H4 (cell line): ENCODE measurements around a stretch of chr2.

- RAMPAGE, long total RNA = no peak
These were observed 505 bp downstream of the SLC66A3 start for GRCh38 chr2:11155776-11156167.

- RAMPAGE, long total RNA = no peak
These were observed 93.5 kb downstream of the ROCK2 start for GRCh38 chr2:11250745-11251449.

DNA sequence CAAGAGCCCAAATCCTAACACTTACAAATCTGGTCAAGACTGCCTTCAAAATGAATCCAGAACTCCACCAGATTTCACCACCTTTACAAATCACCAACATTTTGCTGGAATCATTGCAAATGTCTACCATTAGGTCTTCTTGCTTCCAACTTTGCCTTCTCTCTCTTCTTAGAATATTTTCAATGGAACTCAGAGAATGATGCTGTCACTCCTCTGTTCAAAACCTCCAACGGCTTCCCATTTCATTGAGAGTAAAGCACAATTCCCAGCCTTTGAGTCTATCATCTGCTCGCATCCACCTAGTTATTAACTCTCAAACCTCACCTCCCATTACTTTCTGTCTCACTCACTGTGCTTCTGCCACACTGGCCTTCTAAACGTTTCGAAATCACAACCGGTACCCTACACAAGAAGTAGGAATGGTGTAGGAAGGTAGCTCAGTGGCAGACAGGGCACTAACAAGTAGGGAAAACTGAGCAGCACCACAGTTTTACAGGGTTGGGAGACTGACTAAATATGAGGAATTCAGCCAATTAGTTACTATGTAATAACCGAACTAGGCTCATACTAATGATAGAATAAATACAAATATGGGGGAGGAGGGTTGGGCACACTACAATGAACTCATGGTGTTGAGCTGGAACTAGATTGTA, 39.9 kb downstream of the ROCK2 start:
- RAMPAGE, long total RNA = no peak

- RAMPAGE, long total RNA = no peak
These were observed 3.7 kb downstream of the ROCK2 start for GRCh38 chr2:11340498-11341412.

GRCh38 chr2:11374269-11375239, 30.1 kb upstream of the ROCK2 start:
- RAMPAGE, long total RNA = no peak

DNA sequence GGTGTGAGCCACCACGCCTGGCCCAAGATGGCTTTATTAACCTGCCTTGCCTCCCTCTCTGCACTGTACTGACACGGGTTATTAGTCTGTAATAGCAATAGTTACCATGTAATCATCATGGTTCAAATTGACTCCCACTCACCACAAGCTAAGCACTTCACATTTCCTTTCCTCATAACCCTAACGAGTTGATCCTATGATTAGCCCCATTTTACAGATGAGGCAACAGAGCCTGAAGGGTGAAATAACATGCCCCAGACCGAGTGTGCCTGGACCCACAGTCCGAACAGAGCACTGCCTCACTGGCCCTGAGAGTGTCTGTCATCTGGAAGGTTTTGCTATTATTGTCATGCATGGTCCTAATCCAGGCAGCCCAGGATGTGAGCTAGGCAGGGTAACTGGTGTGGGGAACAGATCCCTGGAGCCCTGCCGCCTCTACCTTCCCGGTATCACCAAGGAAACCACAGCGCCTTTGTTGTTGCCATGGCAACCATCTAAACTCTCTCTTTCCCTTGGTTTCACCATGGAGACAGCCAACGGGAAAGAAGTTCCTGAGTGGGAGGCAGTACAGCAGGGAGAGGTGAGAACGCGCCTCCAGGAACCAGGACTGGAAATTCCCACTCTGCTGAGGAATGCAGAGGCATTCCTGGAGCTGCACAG, 47.0 kb upstream of the ROCK2 start:
- RAMPAGE, long total RNA = no peak

DNA sequence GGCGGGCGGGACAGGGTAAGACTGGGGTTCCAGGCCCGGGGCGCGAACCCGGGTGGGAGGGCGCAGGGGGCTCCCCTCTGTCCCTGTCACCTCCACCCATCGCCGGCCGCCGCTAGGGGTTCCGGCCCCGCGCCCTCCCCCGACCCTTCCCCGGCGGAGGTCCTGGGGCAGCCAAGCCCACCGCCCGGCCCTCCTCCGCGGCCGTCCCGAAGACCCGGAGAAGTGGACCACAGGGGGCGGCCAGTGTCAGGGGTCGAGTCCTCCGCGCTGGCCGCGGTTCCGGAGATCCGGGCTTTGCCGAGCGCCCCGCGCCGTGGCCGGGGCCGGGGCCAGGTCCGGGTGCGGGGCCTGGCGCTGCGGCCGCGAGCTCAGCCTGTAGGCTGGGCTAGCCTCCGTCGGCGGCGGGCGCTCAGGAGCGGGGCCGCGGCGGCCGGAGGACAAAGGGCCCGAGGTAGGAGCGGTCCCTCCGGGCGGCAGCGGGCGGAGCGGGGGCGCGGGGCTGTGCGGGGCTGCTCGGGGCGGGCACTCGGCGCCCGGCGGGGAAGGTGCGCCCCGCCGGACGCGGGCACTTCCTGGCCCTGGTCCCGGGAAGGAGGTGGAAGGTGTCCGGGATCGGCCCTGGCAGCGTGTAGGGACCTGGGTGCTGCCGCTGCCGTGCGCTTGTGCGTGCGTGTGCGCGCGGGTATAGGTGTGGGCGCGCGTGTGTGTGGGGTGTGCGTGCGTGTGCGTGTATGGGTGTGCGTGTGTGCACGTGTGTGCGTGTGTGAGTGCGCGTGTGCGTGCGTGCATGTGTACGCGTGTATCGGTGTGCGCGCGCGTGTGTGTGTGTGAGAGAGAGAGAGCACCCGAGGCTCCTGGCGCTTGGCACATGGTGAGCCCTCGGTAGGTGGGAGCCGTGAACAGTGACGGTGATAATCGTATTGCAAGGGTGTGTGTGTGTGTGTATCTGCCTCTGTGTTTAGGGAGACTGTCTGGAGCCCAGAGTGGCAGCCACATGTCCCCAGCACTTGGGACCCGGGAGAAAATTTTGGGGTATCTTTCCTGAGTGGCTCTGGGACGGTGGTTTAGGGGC, 16.9 kb upstream of the E2F6 start:
- RAMPAGE, long total RNA = no peak

GRCh38 chr2:11515444-11516078, 18.3 kb upstream of the GREB1 start:
- RAMPAGE, long total RNA = no peak

GRCh38 chr2:11748433-11749490, 2.3 kb downstream of the LPIN1 start:
- RAMPAGE, long total RNA = no peak

- RAMPAGE, long total RNA = no peak
These were observed 360.0 kb downstream of the LPIN1 start for GRCh38 chr2:12106335-12106940.

GRCh38 chr2:12155648-12156188, 409.3 kb downstream of the LPIN1 start:
- RAMPAGE, long total RNA = no peak

DNA sequence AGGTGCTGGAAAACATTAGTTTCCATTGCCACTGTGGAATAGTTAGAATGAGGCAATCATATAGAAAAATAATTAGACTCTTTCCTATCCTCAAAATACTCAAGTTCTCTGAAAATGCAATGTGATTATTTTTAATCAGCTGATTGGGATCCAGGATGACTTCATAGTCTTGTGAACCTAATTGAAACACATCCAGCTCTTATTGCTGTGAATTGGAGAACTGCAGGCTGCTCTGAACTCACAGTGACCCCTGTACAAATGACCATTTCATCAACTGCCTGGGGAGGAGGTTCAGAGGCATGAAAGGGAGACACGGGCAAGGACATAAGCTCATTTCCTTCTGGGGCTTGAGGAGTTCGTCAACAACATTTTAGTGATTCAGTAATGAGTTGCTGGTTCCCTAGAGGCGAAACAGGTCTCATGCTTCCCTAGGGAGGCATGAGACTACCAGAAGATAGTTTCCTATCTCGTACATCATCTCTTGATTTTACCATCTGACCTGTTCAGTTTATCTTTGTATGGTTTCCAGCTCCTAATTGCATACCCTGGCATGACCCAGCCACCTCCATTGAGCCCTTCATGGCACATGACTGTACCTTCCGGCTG, 422.6 kb downstream of the LPIN1 start:
- RAMPAGE, long total RNA = no peak

DNA sequence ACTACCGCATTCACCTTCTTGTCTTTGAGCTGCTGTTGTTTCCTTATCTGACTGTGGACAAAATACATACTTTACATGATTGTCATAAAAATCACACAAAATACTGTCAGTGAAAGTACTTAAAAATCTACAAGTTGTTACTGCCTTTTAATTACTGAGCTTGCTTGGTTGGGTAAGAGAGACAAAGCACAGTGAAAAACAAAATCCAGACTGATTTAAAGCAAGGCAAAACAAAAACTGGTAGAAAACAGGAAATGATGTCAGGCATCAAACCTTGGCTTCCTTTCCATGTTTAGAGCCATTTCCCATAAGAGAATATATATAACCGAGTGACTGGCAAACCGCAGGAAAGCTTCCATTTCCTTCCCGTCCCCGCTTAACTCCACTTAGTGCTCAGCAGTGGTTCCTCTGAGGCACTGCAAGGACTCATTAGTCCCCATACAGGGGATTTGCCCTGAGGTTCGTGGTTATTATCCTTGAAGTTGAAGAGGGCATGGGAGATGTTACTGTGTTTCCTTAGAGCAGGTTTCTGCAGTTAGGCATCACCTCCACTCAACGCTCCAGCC, 446.3 kb downstream of the LPIN1 start:
- RAMPAGE, long total RNA = no peak

DNA sequence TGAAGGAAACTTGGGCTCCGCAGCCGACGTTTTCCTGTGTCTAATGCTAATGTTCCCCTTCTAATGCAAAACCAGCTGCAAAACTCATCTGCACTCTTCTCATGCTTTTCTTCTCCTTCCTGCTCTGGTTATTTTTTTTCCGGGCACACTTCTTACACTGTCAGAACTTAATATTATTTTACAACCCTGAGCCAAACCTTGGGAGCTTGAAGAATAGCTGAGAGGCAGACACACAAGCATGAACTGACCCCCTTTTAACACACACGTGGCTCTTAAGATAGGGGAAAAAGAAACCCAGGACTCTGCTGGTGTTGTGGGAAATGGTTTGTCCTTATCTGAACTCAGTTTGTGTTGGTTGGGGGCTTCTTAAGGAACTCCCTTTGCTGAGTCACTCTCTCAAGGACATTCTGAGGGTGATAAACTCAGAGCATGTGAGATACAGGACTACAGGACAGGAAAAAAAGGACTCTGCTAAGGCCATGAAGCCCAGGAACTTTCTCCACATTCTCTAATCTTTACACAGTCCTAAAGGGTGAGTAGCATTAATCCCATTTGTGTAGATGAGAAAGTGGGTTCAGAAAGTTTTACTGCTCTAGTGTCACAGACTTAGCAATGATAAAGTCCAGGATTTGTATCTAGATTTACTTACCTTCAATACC, 439.3 kb upstream of the TRIB2 start:
- RAMPAGE, long total RNA = no peak

DNA sequence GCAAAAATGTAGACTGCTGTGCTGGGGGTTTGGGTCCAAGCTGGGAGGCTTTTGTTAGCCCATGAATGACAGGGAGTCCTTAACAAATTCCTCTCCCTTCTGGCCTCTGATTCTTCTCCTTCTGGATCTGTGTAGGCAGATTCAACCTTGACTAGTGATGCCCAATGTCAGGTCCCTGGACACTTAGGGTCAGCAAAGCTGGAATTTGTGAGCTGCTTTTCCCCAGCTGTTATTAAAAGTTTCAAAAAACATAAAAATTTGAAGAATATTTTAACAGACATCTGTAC, 335.1 kb upstream of the TRIB2 start:
- RAMPAGE, long total RNA = no peak

- RAMPAGE, long total RNA = no peak
These were observed 103.6 kb upstream of the TRIB2 start for GRCh38 chr2:12613076-12613559.

GRCh38 chr2:12701789-12702385, 14.8 kb upstream of the TRIB2 start:
- RAMPAGE, long total RNA = no peak

DNA sequence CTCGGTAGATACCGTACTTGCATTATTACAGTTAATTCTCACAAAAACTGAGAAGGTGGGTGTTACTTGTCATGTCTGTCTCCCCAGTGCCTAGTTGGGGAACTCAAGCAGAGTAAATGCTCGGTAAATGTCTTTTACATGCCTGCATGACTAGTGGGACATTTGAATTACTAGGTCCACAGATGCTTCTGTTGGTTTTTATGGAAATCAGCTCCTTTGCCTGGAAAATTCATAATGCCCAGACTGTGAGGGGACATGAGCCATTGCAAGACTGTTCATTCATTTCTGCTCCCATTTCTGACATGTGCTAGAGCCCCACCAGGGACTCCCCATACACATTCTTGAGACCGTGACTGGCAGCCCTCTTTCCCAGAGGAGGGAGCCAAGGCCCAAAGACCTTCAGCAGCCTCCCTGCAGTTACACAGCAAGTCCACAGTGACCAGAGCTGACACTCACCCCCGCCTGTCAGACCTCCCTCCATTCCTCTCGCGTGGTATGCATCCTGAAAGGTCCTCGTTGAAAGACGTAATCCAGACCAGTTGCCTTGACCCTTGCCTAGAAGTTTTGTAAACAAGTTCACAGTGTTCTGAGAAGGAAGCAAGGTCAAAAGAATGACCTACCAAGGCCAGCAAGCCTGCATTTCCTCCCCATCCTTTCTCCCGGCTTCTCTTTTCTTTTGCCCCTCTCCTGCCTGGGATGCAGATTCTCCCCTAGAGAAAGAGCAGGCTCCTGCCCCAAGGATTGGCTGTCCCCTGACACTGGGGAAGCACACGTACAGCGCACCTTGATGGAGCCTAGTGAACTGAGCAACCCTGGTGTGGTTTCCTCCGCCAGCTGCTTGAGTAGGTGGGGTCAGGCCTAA, 18.1 kb downstream of the TRIB2 start:
- RAMPAGE, long total RNA = no peak

DNA sequence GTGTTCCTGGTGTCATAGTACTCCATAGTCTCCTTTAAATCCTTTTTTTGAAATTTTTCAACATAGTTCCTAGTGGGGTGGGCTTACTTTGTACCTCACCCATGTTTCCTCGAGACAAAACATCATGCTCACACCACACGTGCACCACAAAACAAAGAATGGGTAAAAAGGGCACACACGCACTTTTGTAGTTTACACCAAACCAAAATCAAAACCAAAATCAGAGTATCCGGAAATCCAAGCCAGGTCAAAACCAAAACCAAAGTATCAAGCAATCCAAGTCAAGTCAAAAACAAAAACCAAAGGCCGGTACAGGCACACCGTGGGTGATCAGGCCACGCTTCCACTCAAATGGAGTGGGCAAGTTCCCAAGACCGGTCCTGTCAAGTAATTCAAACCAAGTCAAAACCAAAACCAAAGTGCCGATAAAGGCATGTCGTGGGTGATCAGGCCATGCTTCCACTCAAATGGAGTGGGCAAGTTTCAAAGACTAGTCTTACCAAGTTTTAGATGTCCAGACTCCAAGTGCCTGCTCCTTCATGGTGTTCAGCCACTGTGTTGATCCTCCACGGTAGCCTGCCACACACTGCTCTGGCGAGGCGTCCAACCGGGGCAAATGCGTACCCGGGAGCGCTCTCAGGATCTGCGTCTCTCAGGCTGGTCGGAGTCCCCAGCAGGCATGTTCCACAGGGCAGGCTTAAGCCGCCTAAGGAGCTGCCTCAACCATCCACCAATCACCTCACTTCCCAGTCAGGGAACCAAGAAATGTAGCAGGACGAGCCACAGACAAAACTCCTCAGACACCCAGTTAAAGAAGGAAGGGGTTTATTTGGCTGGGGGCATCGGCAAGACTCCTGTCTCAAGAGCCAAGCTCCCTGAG, 815.8 kb downstream of the TRIB2 start:
- RAMPAGE, long total RNA = no peak

DNA sequence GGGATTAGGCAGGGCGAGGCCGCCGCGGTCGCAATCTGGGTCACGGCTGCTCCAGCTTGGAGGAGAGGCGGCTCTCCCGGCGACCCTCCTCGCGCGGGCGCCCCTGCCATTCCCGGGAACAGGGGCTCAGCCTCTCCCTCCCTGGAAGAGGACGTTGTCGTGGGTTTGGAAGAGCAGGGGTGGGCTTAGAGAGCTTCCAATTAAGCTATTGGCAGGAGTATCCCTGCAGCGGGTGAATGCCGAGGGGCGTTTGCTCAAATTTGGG, 698 bp downstream of the MYCN start:
- RAMPAGE, long total RNA = no peak